Epithelial cell of esophagus (primary cell): ENCODE measurements around a stretch of chr3.

GRCh38 chr3:12895122-12895797 is 53.9 kb upstream of the RPL32 start:
- RRBS = no CpG with 5 or more reads among the region's 15 CpGs

GRCh38 chr3:12903199-12903807 is 61.9 kb upstream of the RPL32 start:
- RRBS = no CpG with 5 or more reads among the region's 17 CpGs

GRCh38 chr3:12911754-12912038 is 70.3 kb upstream of the RPL32 start:
- RRBS = no CpG with 5 or more reads among the region's 9 CpGs

DNA sequence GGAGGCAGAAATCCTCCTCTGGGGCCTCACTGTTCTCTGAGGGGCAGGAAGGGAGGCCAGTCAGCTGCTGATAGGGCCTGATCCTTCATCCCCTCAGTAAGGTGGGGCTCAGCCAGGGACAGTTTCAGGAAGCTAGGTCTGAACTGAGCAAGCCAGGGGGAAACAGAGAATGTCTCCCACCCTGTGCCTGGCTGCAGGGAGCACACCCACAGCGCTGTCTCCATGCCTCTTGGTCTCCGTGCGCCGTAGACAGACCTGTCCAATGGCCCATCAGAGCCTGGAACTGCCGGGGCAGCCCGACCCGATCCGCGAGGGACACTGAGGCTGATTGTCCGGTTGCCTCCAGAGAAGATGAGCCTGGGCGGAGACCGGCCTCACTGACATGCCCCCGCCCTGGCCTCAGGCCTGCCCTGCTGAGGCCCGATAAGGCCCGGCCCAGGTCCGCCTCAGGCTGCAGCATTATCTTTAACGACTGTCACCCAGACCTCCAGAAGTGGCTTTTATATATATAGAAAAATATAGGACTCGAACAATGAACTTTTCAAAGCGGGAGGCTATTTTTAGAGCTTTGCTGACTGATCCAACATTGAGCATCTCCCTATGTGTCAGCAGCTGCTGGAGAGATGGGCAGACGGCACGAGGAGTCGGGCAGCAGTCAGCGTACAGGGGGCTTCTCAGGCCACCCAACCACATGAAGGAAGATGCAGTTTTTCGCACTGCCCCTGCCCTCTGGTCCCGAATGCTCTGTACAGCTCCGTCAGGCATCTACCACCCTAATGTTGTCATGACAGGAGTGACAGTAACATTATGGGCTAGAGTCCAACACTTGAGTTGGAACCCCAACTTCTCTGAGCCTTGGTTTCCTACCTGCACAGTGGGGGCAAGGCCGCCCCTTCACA is 111.9 kb upstream of the RPL32 start:
- RRBS = 83% methylated on average over 10 of the region's 27 CpGs

- RRBS = no CpG with 5 or more reads among the region's 18 CpGs
These were observed 113.4 kb downstream of the IQSEC1 start for GRCh38 chr3:12959657-12960314.

DNA sequence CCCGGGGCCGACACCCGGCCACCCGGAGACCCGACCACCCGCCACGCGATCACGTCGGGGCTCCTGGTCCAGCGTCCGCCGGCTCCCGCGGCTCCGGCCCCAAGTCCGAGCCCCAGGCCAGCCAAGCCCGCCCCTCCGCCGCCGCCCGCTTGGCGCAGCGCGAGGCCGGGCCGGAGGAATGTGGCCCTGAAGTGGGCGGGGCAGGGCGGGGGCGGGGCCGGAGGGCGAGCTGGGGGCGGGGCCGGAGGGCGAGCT is 105.8 kb downstream of the IQSEC1 start:
- RRBS = 3% methylated on average over 26 of the region's 35 CpGs

DNA sequence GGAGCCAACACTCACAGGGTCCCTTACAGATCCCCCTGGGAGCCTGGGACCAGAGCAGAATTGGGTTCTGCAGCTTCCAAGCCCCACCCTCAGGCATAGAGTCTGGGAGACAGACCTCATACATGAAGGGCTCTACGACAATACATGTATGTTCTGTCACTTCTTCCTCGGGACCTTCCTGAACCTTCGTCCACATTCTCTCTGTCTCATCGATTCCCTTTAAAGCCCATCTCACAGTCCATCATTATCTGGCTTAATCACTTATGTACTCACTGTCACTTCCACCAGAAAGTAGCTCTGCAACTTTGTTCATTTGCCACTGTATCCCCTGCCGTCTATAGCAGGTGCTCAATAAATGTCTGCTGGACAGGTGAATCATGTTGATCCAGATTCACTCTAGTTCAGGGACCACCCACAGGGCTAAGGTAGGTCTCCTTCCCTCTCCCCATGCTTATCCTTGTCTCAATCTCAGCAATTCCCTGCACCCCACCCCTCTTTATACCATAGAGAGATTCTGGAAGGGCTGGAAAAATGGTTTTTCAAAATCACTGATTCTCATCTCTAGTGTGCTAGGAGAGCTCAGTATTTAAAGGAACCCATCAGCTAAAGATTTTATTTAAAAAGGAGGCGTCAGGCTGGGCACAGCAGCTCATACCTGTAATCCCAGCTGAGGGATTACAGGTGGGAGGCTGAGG is 96.7 kb downstream of the IQSEC1 start:
- RRBS = no CpG with 5 or more reads among the region's 6 CpGs

DNA sequence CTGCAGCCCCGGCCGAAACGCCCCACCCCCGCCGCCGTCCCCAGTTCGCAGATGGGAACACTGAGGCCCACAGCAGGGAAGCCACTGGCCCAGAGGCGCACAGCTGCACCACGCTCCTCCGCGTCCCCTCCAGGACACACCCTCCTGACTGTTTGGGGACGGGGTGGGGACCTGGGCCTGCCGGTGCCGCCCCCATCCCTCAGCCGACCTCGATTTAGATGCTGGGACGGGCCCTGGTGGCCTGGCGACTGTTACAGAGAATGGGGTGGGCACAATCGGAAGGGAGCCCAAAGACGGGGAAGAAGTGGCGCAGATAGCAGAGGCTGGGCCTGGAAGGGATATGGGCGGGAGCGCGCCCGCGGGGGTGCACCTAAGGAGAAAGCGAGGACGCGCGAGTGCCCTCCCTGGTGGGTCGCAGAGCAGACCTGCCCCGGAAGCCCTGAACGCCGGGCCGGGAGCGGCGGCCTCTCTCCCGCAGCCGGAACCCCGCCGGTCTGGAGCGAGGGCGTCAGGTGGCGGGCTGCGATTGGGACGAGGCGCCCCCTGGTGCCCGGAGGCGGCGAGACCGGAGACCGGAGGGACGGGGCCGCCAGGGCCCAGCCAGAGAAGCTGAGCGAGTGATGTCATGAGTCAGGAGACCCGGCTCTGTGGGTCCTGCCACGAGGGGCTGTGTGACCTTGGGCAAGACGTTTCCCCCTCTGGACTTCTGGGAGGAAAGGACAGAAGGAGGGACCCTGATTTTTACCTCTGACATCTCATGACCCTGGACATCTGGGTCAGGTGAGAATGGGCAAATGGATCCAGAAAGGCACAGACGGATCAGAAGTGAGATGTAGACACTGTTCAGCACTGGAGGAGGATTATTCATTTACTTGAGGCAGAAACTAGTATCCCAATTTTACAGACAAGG is 78.4 kb downstream of the IQSEC1 start:
- RRBS = 2% methylated on average over 13 of the region's 59 CpGs

GRCh38 chr3:13009706-13010455 is 63.3 kb downstream of the IQSEC1 start:
- RRBS = no CpG with 5 or more reads among the region's 13 CpGs

DNA sequence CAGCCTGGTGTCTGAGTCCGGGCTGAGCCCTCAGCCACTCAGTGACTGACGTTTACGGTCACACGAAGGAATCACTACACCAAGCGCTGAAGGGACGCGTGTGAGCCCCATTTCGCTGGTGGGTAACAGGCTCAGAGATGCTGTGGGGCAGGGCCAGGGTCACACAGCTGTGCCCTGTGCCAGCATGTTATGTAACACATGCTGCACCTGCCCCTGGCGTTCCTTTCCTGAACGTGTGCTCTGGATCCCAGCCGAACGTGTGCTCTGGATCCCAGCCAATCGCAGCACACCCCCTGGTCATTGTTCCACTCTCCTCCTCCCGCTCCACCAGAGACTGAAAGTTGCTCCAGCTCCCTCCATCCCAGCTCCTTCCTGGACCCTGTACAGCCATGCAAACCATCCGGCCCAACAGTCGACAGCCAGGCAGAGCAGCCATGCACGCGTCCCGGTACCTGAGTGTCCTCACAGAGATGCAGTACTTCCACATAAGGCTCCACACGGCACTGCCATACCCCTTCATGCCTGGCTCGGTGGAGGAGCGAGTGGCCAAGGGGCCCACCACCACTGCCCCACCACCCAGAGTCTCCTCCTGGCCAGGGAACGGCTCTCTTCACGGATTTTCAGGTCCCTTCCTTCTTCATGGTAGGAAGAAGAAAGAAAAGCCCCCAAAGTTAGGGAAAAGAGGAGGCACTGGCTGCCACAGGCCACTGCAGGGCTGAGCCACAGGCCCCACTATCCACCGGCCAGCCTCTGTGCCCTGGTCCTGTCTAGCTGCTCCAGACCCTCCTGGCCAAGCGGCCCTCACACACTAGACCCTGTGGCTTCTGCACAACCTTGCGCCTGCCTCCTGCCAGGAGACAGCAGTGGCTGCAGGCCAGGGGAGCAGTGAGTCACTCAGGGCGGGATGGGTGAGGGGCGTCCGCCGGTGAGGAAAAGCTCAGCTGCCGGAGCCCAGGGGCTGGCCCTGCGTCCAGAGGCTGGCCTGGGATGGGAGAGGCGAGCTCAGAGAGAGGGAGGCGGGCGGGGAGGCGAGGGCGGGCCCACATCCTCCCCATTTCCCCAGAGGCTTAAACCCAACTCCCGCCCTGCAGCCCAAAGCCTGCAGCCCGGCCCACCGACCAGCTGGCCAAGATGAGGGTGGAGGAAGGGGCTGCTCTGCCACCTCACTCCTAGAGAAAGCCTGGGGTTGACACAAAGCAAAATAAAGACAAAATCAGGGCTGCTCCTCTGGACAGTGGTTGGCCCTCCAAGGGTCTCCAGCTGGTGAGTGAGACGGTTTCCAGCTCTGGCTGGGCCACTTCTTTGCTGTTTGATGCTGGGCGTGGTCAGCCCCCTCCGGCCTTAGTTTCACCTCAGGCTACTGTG is 51.2 kb downstream of the IQSEC1 start:
- RRBS = 38% methylated on average over 5 of the region's 44 CpGs

DNA sequence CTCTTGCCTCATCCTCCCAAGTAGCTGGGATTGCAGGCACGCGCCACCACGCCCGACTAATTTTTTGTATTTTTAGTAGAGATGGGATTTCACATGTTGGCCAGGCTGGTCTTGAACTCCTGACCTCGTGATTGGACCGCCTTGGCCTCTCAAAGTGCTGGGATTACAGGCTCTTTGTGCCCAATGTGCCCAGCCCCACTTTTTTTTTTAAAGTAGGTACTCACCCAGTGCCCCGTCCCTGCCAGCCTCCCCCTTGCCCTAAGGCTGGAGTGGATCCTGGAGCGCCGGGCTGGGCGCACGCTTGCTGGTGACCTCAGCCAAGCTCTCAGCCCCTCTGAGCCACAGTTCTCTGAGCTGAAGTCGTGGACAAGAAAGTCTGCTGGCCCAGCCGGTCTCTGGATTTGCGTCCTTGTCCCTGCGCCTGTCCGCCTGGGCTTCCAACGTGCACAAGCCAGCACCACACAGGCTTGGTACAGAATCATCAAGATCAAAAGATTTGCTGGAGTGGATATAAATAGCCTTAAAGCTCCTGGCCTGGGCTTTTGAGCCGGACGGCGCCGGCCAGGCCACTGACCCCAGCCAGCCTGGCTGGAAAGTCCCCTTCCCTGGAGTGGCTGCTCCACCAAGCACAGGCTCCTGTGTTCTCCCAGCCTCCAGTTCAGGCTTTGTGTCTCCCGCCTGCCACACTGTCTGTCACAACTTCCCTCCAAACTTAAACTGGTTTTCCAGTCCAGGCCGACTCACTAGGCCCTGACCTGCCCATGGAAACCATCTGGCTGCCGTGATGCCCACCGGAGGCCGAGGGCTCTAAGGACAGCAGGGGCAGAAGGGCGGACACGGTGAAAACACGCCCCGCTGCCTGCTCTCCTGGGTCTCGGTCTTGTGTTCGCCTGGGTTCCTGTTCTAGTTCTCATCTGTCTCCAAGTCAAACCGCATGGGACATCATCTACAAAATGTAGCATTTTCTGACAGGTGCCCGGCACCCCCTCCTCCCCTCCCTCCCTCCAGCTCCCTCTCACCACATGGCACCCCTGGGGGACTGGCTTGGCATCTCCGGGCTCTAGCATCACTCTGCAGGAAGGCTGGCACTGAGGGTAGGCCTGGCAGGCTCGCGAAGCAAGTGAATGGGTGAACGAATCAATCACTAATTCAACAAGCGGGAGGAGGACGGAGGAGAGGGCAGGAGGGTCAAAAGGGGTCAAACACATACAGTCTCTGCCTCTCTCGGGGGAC is 156.2 kb downstream of the NUP210 start:
- RRBS = no CpG with 5 or more reads among the region's 41 CpGs

- RRBS = 3% methylated on average over 10 of the region's 100 CpGs
These were observed 676 bp downstream of the NUP210 start for GRCh38 chr3:13419099-13420193.

DNA sequence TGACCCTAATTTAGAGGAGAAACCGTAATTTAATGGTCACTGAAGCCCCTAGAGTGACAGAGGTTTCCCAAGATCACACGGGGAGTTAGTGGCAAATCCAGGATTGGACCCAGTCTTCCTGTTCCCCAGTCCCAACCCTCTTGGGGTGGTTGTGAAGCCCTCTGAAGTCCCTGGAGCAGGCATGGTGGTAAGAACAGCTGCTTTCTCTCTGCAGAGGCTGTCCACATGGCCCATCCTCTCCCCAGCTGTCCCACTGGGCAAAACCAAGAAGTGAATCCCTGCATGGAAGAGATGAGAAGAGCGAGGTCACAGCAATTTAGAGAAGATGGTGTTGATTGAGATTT is 14.9 kb upstream of the HDAC11 start:
- RRBS = no CpG with 5 or more reads among the region's 3 CpGs

- RRBS = no CpG with 5 or more reads among the region's 14 CpGs
These were observed 32.4 kb upstream of the FBLN2 start for GRCh38 chr3:13516470-13516914.

GRCh38 chr3:13553451-13553939 is 4.6 kb downstream of the FBLN2 start:
- RRBS = no CpG with 5 or more reads among the region's 18 CpGs

DNA sequence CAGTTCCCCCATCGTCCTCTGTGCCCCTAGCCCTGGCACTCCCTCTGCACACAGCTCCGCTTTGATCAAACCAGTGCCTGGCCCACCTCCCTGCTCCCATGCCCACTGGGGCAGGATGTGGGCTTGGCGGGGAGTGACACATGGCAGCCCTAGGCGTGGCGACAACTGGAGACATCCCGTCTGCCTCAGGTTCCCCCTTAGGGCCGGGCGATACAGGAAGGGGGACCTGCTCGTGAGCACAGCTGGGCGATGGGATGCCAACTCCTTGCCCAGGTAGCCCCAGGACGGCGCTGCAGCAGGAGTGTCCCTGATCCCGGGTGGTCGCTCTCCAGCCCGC is 105.9 kb downstream of the FBLN2 start:
- RRBS = 3% methylated on average over 3 of the region's 15 CpGs

DNA sequence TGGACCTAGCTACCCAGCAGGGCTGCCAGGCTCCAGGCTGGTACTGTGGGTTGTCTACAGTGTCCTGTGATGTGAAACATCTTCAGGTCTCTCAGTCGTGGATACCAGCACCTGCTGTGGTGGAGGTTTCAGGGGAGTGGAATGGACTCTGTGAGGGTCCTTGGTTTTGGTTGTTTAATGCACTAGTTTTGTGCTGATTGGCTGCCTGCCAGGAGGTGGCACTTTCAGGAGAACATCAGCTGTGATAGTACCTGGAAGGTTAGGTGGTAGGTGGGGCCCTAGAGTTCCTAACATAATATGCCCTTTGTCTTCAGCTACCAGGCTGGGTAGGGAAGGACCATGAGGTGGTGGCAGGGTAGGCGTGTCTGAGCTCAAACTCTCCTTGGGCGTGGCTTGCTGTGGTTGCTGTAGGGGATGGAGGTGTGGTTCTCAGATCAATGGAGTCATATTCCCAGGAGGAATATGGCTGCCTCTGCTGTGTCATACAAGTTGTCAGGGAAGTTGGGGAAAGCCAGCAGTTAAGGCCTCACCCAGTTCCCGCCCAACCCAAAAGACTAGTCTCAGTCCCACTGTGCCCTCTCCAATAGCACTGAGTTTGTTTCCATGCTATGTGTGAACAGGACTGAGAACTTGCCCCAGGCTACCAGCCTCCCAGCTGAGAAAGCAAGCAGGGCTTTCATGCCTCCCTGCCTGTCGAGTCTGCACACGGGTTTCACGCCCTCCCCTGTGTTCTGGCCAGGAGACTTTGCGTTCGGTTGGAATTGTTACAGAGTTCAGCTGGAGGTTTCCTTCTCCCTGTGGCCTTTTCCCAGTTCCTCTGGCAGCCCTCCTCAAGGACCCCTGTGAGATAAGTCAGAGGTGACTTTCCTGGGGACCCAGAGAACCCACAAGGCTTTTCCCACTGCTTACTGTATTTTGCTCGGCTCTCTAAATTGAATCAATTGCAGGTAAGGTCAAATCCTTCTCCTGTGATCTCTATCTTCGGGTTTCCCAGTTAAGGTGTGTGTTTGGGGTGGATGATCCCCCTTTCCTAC is 107.6 kb downstream of the CHCHD4 start:
- RRBS = no CpG with 5 or more reads among the region's 11 CpGs

- RRBS = no CpG with 5 or more reads among the region's 7 CpGs
These were observed 66.2 kb upstream of the SLC6A6 start for GRCh38 chr3:14336045-14336715.

DNA sequence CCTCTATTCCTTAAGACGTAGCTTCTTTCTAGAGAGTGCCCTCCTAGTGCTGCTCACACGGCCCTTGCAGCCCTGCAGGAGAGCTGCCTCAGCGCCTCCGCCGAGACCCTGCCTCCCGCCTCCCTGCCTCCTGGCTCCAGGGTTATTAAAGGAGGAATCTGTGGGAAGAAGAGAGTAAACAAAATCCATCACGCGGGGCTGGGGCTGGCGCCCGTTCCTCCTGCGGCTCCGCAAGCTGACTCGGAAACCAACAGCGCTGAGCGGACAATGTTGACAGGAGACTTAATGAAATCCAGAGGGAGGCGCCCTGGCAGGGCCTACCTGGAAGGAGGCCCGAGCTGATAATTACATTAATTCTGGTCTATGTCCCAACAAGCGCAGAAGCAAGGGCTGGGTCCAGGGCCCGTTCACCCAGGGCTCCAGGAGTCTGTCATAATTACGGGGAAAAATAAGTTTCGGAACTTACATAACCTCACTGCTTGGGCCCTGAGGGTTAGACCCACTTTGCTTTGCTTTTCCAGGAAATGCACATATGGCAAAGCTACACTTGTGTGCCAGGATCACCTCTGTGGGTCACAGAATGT is 43.9 kb upstream of the SLC6A6 start:
- RRBS = no CpG with 5 or more reads among the region's 21 CpGs